Cardiac muscle cell (in vitro differentiated cells and primary cell): ENCODE data around the gene SRCAP.

DNA sequence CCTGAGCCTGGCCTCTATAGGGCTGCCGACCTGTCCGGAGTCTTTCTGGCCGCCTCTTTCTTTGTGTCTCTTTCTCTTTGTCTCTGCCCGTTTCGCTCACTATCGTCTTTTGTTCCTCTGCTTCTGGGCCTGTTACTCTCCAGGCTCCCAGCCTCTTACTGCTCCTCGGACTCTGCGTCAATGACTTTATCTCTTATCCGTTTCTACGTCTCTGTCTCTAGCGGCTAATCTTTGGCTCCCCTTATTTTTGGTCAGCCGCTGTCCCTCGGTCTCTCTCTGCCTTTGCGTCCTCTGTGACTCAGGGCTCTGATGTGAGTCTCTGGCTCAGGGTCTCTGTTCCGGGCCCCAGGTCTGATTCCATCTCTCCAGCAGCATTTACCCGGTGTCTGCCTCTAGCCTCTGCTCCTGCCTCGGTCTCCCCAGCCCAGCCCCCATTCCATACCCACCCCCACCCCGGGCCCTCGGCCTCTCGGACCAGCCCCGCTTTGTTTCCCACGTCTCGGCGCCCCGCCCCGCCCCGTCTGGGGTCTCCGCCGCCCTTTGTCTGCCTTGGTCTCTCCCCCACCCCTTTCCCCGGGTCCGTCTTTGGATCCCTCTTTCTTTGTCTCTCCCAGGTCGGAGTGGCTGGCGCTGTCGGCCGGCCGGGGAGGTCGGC, 577 bp upstream of the ZNF48 start:
- RAMPAGE, long total RNA, result no peak
- RRBS, result 4% methylated on average over 10 of the region's 37 CpGs

DNA sequence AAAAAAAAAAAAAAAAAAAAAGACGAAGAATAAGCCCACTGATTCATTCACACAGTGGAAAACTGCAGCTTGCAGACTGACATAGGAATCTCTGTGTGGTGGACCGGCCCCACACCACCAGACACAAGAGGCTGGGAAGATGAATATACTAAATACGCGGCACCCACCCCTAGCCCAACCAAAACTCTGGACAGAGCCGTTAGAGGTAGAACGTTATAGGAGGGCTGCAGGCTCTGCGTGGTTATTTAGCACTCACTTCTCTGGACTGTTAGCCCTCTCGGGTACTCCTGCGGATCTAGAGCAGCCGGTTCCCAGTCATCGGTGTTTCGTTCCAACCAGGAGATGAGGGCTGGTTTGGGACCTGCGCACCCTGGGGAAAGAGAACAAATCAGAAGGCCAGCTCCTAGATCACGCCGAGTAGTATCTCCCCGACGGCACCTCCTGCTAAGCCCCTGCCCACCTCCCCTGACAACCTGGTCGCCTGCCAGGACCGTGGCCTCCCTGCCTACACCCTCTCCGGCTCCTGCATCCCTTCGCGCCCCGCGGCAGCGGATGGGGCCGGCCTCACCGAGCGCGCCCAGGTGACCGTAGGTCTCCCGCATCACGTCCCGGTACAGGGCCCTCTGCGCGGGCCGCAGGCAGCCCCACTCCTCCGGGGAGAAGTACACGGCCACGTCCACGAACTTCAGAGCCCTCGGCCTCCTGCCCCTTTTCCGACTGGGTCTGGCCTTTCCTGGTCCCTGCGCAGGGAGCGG, 743 bp downstream of the ZNF689 start:
- RAMPAGE, long total RNA, result no peak
- RRBS, result 2% methylated on average over 11 of the region's 44 CpGs

GRCh38 chr16:30623428-30624550, 13.6 kb upstream of the ZNF689 start:
- RAMPAGE, long total RNA, result no peak
- RRBS, result no CpG with 5 or more reads among the region's 17 CpGs

DNA sequence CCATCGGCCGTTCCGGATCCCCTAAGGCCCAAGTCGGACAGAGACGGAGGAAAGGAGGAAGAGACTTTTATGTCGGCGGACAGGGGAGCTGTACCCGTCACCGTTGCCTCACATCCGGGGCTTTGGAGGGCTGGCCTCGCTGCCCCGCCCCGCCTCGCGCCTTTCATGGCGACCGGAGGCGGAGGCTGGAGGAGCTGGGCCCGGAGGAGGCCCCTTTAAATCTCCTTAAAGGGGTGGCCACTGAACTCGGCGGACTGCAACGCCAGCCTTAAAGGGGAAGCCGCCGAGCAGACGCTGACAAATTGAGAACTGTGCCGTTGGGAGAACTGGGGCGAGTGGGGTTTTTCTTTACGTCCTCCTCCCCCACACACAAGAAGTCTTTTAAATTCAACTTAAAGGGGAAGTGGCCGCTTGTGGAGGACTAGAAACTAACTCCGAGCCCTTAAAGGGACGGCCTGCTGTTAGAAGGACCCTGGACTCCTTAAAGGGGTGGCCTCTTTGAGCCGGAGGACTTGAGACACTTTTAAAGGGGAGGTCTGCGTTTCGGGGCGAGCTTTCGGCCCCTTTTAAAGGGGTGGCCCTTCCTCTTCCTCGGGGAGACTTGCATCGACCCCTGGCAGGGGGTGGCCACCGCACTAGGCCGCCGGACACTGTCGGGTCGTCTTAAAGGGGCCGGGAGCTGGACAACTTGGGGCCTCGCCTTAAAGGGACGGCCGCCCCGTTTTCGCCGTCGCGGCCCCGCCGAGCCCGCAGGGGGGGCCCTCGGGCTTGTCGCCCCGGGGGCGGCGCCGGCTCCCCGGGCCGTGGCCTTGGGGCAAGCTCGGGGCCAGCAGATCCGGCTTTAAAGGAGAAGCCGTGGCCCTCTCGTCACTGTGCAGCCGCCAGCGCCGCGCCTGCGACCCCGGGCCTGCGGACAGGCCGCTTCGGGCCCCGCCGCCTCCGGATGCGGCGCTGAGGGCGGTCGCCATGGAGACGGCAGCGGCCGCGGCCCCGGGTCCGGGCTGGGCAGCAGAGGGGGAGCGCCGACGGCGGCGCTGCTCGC, 643 bp downstream of the FBRS start:
- RAMPAGE, long total RNA, result no peak
- RRBS, result 2% methylated on average over 53 of the region's 95 CpGs

DNA sequence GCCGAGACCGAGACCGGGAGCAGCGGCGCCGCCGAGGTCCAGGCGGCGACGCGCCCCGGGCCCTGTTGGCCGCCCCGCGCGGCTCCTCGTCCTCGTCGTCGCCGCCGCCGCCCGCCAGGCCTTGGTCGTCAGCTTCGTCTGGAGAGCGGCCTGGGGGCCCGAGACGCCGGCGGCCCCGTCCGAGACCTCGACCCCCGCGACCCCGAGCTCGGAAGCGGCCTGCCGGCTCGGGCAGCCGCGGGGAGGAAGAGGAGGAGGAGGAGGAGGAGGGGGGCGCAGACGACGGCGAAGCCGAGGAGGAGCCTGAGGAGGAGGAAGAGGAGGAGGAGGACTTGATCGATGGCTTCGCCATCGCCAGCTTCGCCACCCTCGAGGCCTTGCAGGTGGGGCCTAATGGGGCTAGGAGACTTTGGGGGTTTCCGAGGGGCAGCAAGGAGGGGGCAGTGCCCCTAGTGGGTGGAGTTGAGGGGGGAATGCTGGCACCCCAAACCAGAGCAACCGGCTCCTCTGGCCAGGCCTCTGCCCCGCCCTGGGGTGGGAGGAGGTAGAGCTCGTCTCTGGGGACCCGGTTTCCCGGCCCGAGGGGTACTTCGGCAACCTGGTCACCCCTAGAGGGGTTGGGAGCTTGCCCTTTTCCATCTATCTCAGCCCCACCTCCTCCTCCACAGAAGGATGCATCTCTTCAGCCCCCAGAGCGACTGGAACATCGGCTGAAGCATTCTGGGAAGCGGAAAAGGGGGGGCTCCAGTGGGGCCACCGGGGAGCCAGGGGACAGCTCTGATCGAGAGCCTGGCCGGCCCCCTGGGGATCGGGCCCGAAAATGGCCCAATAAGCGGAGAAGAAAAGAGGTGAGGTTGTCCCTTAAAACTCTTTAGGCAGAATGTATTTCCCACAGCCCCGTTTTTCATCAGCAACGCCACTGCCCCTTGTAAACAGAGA, 1.6 kb downstream of the FBRS start:
- RAMPAGE, long total RNA, result no peak
- RRBS, result 2% methylated on average over 36 of the region's 72 CpGs

- RAMPAGE, long total RNA, result no peak
- RRBS, result no CpG with 5 or more reads among the region's 4 CpGs
These were observed 2.2 kb downstream of the FBRS start for GRCh38 chr16:30660534-30660686.

- RAMPAGE, long total RNA, result start-site peak on the minus strand at chr16:30698981-30699016, 58 and 120 reads in 2 replicates
- RRBS, result 3% methylated on average over 10 of the region's 29 CpGs
These were observed at the start of gene SRCAP for GRCh38 chr16:30698931-30699228. SRCAP (plus strand) TSS chr16:30699171.

DNA sequence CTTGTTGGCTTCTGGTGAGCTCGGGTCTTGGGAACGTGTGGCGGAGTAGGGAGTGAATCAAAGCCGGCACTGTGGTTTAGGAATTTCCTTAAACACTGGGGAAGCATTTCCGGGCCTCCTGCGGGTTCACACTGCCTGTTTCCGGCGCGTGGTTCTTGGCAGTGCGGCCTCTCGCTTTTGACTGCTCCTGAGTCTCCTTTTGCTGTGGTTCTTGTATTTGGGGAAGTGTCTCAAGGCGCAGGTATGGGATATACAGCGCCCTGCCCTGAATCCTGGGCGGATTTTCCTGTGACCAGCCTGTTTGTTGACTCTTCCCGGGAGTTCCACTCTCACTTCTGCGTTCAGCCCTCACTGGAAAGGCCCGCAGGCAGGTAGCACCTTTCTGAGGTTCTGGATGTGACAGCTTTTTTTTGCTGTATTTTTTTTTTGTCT, 274 bp downstream of the SRCAP start:
- RAMPAGE, long total RNA, result no peak
- RRBS, result 0% methylated on average over 1 of the region's 17 CpGs

DNA sequence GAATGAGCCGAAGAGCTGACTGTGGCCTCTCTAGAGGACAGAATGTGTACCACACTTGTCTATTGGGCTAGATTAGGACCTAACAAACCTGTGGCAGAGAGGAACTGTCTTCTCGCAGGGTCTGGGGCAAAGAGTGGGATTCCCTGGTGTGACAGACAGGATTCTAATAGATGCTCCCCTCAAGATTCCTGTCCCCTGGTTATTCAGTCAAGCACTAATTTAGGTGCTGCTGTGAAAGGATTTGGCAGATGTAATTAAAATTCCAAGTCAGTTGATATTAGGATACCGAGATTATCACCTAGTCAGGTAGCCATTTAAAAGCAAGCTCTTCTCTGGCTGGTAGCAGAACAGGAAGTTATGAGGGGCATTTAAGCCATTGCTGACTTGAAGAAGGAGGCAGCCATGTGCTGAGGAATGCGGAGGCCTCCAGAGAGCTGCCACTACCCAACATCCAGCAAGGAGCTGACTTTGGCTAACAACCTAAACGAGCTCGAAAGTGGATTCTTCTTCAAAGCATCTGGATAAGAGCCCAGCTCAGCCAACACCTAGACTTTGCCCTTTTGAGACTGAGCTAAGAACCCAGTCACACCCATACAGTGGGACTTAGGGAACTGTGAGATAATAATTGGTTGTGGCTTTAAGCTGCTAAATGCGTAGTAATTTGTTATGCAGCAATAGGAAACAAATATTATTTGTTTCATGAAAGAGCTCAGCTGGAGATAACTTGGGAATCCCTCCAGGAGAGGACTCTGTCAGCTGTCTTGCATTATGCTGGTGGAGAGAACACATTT, 52.4 kb upstream of the ZNF629 start:
- RAMPAGE, long total RNA, result no peak
- RRBS, result no CpG with 5 or more reads among the region's 7 CpGs

GRCh38 chr16:30922024-30922669, 1.2 kb upstream of the FBXL19 start:
- RAMPAGE, long total RNA, result no peak
- RRBS, result 1% methylated on average over 23 of the region's 44 CpGs

- RAMPAGE, long total RNA, result start-site peak on the minus strand at chr16:30923258-30923270, 17 and 22 reads in 2 replicates
- RRBS, result 3% methylated on average over 15 of the region's 54 CpGs
These were observed 496 bp upstream of the FBXL19 start for GRCh38 chr16:30922670-30923482.

DNA sequence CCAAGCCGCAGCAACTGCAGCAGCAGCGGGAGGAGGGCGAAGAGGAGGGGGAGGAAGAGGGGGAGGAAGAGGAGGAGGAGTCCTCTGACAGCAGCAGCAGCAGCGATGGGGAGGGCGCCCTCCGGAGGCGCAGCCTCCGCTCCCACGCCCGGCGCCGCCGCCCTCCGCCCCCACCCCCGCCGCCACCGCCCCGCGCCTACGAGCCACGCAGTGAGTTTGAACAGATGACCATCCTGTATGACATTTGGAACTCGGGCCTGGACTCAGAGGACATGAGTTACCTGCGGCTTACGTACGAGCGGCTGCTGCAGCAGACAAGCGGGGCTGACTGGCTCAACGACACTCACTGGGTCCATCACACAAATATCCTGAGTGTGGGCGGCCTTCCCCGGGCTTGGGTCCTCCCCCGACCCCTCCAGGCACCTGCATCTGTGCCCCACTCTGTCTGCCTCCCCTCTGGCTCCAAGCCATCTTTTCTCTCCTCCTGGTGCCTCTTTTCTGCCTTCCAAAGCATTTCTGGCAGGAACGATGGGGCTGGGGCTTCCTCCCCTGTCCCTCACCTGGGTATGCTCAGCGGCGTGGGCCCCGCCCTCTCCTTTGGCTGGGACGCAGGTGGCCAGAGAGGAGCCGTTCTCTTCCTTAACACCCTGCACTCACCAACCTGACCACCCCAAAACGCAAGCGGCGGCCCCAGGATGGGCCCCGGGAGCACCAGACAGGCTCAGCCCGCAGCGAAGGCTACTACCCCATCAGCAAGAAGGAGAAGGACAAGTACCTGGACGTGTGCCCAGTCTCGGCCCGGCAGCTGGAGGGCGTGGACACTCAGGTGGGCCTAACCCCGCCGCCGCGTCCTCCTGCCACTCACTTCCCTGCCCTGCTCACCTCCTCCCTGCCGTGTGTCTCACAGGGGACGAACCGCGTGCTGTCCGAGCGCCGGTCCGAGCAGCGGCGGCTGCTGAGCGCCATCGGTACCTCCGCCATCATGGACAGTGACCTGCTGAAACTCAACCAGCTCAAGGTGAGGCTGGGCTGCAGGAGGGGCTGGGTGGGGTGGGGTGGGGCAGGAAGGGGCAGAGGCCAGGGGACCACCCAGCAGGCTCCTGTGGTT, 4.8 kb upstream of the HSD3B7 start:
- RAMPAGE, long total RNA, result no peak
- RRBS, result 87% methylated on average over 6 of the region's 64 CpGs

- RAMPAGE, long total RNA, result no peak
- RRBS, result 86% methylated on average over 2 of the region's 26 CpGs
These were observed 701 bp downstream of the HSD3B7 start for GRCh38 chr16:30985401-30986415.

DNA sequence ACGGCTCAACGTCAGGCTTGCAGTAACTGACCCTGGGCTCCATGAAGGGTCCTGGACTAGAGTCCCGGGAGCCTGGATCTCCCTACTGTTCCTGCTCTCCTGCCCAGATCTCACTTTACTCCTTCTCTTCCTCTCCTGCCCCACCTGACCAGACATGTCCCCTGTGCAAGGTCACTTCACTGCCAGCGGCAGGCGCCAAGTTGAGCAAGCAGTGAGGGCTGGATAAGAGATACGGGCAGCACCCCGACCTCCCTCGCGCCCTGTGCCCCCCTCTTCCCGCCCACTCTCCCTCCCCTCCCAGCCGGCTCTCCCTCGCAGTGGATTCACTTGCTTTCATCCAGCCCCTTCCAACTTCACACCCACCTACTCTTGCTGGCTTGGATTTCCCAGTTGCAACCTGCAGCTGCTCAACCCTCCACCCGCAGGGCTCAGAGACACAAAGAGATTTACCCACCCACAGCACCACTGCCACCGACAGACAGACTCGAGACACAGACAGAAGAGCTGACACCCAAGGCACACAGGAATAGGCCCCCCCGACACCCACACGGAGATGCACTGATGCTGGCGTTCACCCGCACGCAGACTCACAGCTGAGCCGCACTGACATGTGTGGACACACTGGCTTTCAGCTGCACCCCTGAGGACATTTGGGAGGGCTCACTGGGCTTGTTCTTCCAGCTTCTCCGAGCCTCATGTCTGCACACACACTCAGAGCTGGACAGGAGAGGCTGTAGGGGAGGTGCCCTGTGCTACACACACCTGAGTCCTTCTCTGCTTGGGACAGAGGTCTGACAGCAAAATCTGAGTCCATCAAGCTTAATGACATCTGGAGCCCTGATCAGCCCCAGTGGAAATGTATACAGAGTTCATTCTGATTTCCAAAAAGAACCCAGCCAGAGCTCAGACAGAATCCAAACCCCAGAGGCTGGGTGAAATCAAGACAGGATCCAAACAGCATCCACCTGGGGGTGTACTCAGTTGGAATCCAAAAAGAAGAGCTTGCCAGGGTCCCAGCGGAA, 8.2 kb downstream of the STX1B start:
- RAMPAGE, long total RNA, result no peak
- RRBS, result no CpG with 5 or more reads among the region's 23 CpGs

GRCh38 chr16:31072536-31072944, 1.5 kb downstream of the ZNF668 start:
- RAMPAGE, long total RNA, result no peak
- RRBS, result 3% methylated on average over 3 of the region's 11 CpGs

DNA sequence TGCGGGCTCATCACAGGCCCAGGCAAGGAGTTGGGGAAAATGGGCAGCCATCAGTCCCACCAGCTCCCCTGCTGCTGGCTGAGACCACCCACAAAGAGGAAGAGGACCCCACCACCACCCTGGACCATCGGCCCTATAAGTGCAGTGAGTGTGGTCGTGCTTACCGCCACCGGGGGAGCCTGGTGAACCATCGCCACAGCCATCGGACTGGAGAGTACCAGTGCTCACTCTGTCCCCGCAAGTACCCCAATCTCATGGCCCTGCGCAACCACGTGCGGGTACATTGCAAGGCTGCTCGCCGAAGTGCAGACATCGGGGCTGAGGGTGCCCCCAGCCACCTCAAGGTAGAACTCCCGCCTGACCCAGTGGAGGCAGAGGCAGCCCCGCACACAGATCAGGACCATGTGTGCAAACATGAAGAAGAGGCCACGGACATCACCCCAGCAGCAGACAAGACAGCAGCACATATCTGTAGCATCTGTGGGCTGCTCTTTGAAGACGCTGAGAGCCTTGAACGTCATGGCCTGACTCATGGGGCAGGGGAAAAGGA, 3.4 kb downstream of the ZNF646 start:
- RAMPAGE, long total RNA, result no peak
- RRBS, result no CpG with 5 or more reads among the region's 19 CpGs

DNA sequence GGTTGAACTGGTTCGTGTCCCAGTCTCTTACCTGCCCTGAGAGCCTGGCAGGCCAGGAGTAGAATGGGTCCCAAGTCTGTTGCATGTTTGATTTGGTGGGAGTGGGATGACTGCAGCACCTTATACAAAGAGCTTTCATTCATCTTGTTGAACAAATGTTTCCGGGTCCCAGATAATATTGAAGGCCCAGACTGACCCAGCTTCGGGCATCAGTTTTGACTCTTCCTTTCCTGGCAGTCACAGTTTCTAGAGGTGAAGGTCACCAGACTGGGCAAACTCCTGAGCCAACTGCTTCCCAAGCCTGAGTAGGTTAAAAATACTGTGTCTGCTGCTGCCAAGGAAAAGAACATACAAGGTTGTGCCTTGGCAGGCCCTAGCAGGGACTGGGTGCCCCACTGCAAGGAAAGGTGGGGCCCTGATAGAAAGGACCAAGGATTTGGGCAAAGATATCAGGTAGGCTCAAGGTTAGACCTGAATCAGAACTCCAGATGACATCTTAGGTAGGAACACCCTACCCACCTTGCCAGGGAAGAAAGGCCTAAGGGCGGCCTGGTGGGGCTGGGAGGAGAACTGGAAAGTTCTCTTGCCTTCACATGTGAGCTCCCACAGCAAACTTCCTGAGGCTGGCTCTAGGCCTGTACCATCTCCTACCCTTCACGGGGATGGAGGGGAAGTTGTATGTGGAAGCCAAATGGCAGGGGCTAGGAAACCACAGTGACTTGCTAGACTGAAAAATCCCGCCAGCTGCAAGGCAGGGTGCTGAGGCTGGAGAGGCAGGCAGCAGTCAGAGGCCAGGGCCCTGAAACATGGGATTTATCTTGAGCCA, 4.6 kb upstream of the KAT8 start:
- RAMPAGE, long total RNA, result no peak
- RRBS, result no CpG with 5 or more reads among the region's 6 CpGs

DNA sequence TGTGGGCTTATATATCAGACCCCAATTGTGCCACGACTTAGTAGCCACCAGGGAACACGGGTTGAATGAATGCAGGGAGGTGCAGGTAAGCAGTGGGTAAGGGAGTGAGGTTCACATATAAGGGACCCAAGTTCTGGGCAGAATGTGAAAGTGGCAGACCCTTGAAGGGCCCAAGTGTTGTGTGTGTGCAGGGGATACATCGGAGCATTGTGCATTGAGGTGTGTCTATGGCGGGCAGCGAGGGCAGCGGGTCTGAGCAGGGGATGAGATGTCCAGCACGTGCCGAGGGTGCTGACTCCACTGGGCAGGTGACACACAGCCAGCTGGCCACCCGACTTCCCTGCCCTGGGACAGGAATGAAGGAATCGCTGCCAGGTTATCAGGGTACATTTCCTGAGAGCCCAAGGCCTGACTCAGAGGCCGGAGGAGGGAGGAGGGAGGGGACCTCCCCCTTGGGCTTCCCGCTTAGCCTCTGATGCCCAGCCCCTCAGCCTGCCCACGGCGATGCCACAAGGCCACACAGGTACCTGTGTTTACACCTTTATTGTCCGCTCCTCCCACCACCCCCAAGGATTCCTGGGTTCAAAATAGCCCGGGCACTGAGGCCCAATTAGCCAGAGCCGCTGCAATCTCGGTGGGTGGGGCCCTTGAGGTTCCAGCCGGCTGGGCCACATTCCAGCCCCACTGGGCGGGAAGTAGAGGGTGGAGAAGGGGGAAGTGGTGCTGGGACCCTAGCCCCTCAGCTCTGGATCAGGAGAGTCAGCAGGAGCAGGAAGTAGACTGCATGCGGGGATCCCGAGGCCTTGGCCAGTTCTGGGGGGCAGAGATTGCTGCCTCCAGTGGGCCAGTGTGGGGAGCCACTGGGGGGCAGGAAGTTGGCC, 3.1 kb upstream of the PRSS8 start:
- RAMPAGE, long total RNA, result no peak
- RRBS, result 4% methylated on average over 4 of the region's 22 CpGs

DNA sequence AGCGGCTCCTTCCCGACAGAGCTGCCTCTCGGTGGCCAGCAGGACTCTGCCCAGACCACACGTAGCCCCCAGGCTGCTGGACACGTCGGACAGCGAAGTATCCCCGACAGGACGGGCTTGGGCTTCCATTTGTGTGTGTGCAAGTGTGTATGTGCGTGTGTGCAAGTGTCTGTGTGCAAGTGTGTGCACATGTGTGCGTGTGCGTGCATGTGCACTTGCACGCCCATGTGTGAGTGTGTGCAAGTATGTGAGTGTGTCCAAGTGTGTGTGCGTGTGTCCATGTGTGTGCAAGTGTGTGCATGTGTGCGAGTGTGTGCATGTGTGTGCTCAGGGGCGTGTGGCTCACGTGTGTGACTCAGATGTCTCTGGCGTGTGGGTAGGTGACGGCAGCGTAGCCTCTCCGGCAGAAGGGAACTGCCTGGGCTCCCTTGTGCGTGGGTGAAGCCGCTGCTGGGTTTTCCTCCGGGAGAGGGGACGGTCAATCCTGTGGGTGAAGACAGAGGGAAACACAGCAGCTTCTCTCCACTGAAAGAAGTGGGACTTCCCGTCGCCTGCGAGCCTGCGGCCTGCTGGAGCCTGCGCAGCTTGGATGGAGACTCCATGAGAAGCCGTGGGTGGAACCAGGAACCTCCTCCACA, 23.2 kb upstream of the ITGAX start:
- RAMPAGE, long total RNA, result no peak
- RRBS, result 72% methylated on average over 4 of the region's 31 CpGs

DNA sequence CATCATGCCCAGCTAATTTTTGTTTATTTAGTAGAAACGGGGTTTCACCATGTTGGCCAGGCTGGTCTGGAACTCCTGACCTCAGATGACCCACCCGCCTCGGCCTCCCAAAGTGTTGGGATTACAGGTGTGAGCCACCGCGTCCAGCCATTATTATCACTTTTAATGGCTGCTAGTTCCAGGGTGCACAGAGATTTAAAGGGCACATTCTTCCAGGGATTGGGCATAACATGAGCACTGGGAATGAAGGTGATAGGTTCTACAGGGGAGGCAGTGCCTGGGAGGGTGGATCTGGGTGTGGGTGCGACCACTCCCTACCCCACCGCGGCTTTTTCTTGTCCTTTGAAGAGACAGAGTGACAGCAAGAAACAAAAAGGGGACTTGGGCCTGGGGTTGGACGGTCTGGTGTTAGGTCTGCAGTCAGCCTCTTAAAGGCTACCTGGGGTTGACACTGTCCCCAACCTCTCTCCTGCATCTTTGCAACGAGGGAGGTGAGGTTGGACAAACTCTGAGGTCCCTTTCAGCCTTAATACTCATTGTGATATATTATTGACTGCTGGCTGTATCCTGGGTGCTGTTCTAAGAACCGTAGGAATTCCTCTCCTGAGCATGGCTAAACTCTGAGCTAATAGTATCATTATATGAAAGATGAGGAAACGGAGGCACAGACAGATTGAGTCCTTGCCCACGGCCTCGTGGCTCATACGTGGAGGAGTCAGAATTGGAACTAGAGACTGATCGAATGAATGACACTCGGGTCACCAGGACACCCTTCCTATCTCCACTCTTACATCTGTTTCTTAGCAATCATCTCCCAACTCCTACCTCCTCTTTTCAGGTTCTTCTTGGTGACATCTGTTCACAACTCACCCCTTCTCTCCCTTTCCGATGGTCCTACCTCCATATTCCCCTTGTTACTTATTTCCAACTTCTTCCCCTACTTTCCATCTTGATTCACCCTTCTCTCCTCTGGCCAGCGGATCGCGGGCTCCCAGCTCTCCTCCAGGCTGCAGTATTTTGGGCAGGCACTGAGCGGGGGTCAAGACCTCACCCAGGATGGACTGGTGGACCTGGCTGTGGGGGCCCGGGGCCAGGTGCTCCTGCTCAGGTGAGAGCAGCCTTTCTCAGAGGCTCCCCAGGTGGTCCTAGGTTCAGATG, 15.5 kb downstream of the ITGAX start:
- RAMPAGE, long total RNA, result no peak
- RRBS, result no CpG with 5 or more reads among the region's 23 CpGs